ENCODE results near the gene CXorf49.

GRCh38 chrX:68666283-68666754 lies 18.9 kb downstream of the STARD8 start:
- PRO-cap = bidirectional peak, plus-strand start at chrX:68666818, minus-strand start at chrX:68666604

- PRO-cap = no peak
Observed at GRCh38 chrX:68827861-68828273, 954 bp upstream of the EFNB1 start.

DNA sequence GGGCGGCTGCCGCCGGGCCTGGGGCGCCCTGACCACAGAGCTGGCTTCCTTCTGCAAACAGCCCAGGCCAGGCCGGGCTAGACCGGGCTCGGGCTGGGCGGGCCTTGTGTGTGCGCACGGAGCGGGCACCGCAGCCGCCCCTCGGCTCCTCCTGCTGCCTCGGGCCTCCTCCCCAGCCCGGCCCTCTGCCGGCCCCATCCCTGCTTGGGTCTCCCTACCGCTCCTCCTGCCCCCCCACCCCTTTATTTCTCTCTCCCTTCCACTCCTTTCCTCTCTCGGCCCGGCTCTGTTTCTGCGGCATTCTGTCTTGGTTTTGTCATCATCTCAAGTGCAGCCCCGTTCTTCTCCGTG lies 83.4 kb downstream of the EFNB1 start:
- PRO-cap = no peak

DNA sequence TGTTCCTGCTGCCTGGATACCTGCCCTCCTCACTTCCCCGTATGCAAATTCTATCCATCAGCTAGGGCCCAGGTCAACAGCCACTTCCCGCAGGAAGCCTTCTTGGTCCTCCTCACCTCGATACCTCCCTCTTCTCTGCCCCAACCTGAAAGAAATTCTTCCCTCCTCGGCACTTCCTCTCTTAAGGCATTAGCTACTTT lies 114.5 kb upstream of the PJA1 start:
- PRO-cap = no peak

GRCh38 chrX:69651236-69652210 lies 35.6 kb downstream of the EDA start:
- PRO-cap = no peak

DNA sequence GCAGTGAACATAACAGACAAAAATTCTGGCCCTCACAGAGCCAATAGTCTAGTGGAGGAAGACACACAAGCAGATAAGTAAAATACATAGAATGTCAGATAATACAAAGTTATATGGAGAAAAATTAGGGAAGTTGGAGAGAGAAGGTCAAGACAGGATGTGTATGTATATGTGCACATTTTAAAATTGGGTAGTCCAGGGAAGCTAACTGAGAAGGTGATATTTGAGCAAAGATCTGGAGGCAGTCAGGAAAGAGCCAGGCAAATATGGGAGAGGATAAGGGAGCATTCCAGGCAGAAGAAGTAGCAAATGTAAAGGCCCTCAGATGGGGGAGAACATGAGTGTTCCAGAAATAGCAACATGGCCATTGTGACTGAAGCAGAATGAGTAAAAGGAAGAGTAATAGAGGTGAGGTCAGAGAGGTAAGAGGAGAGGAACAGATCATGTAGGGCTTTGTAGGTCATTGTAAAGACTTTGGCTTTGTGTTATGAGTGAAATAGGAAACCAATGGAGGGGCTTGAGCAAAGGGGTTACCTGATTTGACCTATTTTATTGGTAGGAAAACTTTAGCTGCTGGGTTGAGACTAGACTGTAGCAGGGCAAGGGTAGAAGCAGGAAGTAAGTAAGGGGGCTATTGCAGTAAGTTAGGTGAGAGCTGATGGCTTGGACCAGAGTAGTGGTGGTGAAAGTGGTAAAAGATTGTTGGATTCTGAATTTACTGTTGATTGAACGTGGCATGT lies 59.9 kb downstream of the EDA start:
- PRO-cap = no peak

DNA sequence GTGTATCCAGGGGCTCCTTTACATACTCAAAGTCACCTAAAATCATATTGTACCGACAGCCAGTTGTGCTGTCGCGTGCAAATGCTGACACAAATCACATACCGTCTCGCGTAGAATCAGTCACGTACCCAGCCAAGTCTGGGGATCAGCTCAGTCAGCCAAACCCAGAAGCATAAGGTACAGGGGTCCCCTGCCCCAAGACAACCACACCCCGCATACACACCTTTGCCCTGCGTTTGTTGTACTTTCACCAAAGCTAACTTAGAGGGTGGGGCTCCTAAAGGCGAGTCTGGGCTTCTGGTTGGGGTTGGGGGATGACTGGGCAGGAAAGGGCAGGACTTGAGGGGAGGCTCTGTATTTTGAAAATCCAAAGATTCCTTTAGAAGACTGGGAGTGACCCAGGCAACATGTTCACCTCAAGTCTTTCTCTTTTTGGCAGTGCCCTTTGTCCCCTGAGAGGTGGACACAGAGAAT lies 845 bp downstream of the GDPD2 start:
- PRO-cap = no peak

DNA sequence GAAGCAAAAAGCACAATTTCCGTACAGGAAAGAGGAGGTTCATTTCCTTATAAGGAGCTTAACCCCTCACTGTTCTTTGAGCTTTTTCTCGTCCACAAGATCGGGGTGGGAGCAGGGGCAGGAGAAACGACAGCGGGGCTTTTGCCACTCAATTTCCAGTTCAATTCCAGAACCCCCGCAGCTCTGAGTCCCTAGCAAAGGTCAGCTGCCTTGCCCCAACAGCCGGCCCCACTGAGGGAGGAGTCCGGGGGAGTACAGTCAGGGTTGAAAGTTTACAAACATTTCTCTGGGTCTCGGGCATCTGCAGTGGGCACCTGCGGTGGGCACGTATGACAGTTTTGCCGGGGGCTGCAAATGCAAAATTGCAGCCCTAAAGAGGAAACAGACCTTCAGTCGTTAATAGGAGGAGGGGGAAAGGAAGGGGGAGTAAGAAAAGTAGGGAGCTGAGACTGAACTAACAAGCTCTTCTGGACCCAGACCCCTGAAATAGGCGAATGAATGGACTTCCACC lies 37.8 kb downstream of the NLGN3 start:
- PRO-cap = unidirectional peak, minus-strand start at position 203 of the sequence

GRCh38 chrX:71198054-71198576 lies 24.9 kb upstream of the GJB1 start:
- PRO-cap = bidirectional peak, plus-strand start at chrX:71198282, minus-strand start at chrX:71198187

- PRO-cap = no peak
Observed at GRCh38 chrX:71252466-71253605, 1.1 kb downstream of the ZMYM3 start.

- PRO-cap = no peak
Observed at GRCh38 chrX:71515017-71515389, 17.9 kb upstream of the OGT start.

DNA sequence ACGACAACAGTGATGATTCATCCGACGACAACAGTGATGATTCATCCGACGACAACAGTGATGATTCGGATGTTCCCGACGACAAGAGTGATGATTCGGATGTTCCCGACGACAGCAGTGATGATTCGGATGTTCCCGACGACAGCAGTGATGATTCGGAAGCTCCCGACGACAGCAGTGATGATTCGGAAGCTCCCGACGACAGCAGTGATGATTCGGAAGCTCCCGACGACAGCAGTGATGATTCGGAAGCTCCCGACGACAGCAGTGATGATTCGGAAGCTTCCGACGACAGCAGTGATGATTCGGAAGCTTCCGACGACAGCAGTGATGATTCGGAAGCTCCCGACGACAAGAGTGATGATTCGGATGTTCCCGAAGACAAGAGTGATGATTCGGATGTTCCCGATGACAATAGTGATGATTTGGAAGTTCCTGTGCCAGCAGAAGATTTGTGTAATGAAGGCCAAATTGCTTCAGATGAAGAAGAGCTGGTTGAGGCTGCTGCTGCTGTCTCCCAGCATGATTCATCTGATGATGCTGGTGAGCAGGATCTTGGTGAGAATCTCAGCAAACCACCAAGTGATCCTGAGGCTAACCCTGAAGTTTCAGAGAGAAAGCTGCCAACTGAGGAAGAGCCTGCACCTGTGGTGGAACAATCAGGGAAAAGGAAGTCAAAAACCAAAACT lies 14.3 kb downstream of the CXCR3 start:
- PRO-cap = no peak

- PRO-cap = no peak
Observed at GRCh38 chrX:71718148-71718469, at the start of gene CXorf49. Gene CXorf49, minus strand, starts transcription at chrX:71718285.

GRCh38 chrX:72018131-72019170 lies 107.8 kb downstream of the NHSL2 start:
- PRO-cap = bidirectional peak, plus-strand start at chrX:72018842, minus-strand start at chrX:72018554

- PRO-cap = no peak
Observed at GRCh38 chrX:72102744-72103085, 78.8 kb upstream of the PIN4 start.

GRCh38 chrX:72273559-72274008 lies 3.5 kb downstream of the RPS4X start:
- PRO-cap = no peak

- PRO-cap = no peak
Observed at GRCh38 chrX:72329496-72330179, 23.9 kb upstream of the CITED1 start.

GRCh38 chrX:72547939-72548728 lies 24.5 kb downstream of the HDAC8 start:
- PRO-cap = no peak

DNA sequence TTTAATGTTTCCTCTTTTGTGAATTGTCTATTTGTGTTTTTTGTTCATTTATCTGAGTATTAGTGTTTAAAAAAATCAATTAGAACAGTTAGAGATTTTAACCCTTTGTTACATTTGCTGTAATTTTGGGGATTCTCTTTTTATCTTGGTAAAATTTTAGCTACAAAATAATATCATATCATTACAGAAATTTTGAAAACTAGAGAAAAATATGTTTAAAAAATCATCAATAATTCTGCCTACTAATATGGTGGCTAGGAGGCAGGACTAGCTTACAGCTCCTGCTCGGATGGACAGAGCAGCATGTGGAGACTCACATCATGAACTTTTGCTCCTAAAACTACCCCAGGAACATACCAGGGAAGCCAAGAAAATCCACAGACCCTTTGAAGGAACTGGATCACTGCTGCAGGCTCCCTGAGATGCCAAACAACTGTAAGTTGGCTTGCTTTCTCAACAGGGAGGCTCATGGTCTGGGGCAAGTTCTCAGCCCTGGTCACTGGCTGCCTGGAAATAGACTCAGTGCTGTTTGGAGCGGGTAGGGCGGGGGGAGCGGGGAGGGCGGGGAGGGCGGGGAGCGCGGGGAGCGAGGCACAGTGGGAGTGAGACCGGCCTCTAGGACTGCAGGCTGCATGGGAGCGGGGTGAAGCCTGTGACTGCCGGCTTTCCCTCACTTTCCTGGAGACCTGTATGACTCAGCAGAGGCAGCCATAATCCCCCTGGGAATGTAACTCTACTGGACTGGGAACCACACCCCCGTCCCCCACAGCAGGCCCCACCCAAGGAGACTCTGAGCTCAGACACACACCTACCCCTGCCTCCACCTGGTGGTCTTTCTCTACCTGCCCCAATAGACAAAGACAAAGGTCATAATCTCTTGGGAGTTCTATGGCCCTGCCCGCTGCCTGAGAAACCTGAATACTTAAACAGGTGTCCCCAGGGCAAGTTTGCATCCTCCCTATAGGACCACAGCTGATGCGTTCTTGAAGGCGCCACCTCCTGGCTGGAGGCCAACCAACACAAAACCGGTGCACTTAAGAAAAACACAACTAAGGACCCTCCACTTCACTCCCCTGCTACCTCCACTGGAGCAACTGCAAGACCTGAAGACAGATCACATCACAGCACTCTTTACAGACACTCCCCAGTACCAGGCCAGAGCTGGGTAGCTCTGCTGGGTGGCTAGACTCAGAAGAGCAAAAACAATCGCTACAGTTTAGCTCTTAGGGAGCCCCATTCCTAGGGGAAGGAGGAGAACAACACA lies 18.3 kb downstream of the HDAC8 start:
- PRO-cap = no peak

DNA sequence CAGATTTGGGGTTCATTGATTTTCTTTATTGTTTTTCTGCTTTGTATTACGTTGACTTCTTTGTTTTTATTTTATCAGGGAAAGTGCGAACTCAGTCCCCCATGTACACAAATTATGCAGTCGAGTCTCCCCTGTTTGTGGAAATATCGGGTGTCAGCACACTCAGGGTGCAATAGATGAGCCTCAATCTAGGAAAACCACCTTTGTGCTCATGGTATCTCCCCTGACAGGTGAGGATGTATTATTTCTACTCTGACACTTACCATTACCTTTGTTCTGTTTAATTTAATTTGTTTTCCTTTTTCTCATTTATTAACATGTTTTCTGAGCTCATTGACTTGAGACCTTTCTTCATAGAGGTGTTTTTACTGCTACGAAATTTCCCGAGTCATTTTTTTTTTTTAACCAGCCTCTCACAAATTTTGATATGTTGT lies 26.5 kb upstream of the PHKA1 start:
- PRO-cap = no peak

Data from vermiform appendix (tissue), 1 donor.